Measurements from ENCODE around the gene KYNU.

DNA sequence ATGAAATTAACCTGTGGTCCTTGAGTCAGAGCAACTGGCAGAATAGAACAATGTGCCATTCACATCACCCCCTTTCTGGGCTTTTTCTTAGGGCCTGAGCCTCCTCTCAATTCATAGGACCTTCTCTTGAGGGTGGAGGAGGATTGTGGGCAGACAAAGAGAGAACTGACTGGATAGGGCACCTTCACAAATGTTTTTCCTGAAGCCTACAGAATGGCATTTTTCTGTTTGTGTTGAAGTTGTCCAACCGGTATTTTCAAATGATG is 96.7 kb upstream of the CXCR4 start:
- CAGE, long polyA plus RNA, result no peak
- RRBS, result no CpG with 5 or more reads among the region's 1 CpG

DNA sequence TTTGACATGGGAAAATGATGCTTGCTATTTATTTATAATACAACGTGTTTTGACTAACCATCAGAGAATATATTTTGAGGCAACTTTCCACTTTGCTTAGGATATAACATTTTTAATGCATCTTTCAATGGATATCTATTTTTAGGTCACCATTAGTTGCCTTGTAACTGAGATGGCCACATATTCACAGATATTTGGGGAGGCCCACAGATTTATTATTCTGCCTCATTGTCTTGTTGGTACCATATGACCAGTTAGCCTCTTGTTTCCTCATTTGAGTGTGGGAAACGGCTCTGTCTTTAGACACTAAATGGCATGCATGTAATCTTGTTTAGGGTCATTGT is 260.5 kb upstream of the CXCR4 start:
- CAGE, long polyA plus RNA, result no peak
- RRBS, result no CpG with 5 or more reads among the region's 2 CpGs

DNA sequence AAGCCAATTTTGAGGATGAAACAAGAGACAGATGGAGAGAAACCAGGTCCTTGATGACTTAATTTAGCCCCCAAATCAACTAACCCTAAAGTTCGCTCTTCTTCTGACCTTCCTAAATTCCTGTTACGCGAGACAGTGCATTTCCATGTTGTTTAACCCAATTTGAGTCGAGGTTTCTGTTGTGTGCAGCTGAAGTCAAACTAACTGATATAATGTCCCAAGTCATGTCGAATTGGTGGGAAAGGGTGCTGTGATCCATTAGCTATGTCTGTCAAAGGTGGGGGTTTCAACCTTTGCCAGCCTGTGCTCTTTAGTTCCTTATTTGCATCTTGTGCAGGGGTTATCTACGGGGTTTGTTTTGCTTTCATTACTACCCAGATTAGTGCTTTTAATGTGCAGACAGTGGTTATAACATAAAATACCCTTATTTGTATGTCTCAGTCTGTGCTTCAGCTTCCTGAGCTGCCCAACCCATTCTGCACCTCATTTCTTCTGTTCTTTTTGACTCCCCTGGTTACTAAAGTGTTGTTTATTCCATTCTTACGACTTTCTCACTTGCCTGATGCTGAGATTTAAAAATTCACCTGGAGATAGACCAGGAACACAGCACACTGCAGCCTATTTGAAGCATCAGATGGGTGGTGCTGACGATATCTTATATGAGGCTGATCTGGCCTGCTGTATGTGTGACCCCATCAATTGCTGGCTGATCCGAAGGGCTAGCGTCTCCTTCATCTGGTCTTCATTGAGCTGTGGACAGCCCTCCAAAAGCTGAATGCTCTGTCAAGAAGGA is 271.9 kb upstream of the CXCR4 start:
- CAGE, long polyA plus RNA, result no peak
- RRBS, result no CpG with 5 or more reads among the region's 10 CpGs

DNA sequence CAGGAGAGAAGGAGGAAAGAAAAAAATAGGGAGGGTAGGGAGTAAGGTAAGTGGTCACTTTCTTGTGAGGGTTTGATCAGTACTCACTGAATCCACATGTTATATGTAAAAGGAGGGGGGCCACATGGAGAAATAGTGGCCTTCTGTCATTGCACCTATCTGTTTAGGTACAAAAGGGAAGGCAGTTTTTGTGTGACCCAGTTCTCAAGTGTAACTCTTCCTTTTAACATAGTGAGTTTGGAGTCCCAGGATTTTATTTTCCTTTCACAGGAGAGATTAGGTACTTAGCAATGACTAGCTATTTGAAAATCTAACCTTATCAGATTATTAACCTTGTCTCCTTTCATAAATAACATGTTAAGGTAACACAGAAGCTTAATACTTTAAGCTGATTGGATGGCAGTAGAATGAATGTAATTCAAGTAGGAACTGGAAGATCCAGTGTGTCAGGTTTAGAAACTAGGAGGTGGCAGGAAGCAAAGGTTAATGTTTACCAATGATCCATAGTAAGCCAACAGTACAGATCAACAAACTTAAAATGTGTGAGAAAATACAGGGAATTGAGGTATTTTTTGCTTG is 11.1 kb downstream of the HNMT start:
- CAGE, long polyA plus RNA, result no peak

- CAGE, long polyA plus RNA, result no peak
- RRBS, result no CpG with 5 or more reads among the region's 1 CpG
Measured at GRCh38 chr2:138502800-138503076, 1.2 kb downstream of the SPOPL start.

DNA sequence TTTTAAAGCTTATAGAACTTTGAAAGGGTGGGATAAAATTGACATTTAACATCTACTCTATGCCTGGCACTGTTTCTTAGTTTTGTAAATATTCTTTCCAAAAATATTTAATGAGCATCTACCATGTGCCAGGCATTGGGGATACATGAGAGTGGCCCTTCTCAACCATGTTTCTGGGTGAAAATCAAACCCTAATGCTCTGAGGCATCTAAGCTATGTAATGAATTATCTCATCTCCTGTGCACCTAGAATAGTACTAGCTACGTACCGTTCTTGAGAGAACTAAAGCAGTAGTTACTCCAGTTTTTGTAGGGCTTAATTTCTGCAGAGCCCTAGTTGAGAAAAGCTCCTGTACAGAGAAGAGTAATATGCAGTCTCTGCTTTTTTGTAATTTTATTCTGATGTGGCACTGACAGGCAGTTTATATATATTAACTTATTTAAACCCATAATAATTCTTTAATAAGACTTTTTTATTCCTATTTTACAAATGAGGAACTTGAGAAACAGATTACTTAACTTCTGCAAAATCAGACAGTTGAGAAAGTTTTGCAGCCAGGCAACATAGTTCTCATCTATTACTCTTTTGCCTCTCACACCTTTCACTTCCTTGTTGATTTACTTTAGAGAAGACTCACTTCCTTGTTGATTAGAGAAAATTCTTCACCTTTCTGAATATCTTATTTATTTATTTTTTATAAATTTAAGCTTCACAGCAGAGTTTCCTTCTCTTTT is 3.1 kb downstream of the SPOPL start:
- CAGE, long polyA plus RNA, result no peak
- RRBS, result no CpG with 5 or more reads among the region's 2 CpGs

DNA sequence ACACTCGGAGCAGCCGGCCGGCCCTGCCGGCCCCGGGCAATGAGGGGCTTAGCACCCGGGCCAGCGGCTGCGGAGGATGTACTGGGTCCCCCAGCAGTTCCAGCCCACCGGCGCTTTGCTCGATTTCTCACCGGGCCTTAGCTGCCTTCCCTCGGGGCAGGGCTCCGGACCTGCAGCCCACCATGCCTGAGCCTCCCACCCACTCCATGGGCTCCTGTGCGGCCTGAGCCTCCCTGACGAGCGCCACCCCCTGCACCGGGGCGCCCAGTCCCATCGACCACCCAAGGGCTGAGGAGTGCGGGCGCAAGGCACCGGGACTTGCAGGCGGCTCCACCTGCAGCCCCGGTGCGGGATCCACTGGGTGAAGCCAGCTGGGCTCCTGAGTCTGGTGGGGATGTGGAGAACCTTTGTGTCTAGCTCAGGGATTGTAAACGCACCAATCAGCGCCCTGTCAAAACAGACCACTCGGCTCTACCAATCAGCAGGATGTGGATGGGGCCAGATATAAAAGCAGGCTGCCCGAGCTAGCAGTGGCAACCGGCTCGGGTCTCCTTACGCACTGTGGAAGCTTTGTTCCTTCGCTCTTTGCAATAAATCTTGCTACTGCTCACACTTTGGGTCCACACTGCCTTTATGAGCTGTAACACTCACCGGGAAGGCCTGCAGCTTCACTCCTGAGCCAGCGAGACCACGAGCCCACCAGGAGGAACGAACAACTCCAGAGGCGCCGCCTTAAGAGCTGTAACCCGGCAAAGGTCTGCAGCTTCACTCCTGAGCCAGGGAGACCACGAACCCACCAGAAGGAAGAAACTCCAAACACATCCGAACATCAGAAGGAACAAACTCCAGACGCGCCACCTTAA is 630.5 kb upstream of the NXPH2 start:
- CAGE, long polyA plus RNA, result no peak
- RRBS, result 84% methylated on average over 8 of the region's 45 CpGs

GRCh38 chr2:140221432-140221892 is 1441.3 kb upstream of the NXPH2 start:
- CAGE, long polyA plus RNA, result no peak
- RRBS, result no CpG with 5 or more reads among the region's 7 CpGs

- CAGE, long polyA plus RNA, result no peak
- RRBS, result no CpG with 5 or more reads among the region's 1 CpG
Measured at GRCh38 chr2:140661304-140661716, 1469.5 kb downstream of the LRP1B start.

DNA sequence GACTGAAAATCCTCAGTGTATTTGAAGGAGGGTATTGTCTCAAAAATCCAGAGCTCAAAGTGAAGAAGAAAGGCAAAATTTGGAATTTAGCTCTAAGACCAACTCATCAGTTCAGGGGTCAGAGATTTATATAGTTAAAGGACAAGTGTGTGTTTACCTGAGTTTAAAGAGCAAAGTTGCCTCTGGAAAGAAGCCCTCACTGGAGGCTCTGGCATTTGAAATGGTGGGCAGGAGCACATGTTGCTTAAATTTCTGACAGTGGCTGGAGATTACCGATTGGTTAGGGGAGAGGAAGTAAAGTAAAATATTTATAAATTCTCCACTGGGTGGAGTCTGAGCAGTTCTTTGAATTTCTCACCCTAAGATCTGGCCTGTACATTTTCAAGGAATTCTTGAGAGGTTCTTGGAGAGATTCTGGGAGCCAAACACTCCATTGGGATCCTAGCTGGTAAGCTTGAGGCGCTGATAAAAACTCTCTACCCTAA is at the start of gene KYNU:
Gene KYNU, plus strand, starts transcription at position 376 of the 485 bp plus-strand sequence.
- CAGE, long polyA plus RNA, result no peak
- RRBS, result no CpG with 5 or more reads among the region's 2 CpGs

- CAGE, long polyA plus RNA, result no peak
- RRBS, result no CpG with 5 or more reads among the region's 8 CpGs
Measured at GRCh38 chr2:142935432-142935936, 58.0 kb downstream of the KYNU start.

DNA sequence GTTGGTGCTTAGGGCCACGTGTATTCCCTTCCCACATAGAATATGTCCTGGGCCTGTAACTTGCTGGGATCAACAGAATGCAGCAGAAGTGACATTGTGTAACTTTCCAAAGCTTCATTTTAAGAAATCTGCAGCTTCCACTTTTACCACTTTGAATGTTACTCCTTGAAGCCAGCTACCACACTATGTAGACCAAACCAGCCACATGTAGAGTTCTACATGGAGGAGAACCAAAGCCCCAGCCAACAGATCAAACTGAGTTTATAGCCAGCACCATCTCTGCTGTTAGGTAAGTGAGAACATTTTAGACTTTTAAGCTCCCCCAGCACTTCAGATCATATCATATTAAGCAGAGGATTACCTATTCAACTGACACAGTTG is 58.4 kb upstream of the ARHGAP15 start:
- CAGE, long polyA plus RNA, result no peak
- RRBS, result no CpG with 5 or more reads among the region's 1 CpG

GRCh38 chr2:143442230-143442632 is 313.0 kb downstream of the ARHGAP15 start:
- CAGE, long polyA plus RNA, result no peak
- RRBS, result no CpG with 5 or more reads among the region's 6 CpGs

GRCh38 chr2:143473423-143473793 is 344.2 kb downstream of the ARHGAP15 start:
- CAGE, long polyA plus RNA, result no peak
- RRBS, result no CpG with 5 or more reads among the region's 3 CpGs

- CAGE, long polyA plus RNA, result no peak
- RRBS, result no CpG with 5 or more reads among the region's 4 CpGs
Measured at GRCh38 chr2:143474654-143475033, 345.4 kb downstream of the ARHGAP15 start.

- CAGE, long polyA plus RNA, result no peak
- RRBS, result no CpG with 5 or more reads among the region's 7 CpGs
Measured at GRCh38 chr2:143481231-143481816, 352.1 kb downstream of the ARHGAP15 start.

GRCh38 chr2:143938051-143938474 is 394.2 kb downstream of the GTDC1 start:
- CAGE, long polyA plus RNA, result no peak
- RRBS, result no CpG with 5 or more reads among the region's 7 CpGs

DNA sequence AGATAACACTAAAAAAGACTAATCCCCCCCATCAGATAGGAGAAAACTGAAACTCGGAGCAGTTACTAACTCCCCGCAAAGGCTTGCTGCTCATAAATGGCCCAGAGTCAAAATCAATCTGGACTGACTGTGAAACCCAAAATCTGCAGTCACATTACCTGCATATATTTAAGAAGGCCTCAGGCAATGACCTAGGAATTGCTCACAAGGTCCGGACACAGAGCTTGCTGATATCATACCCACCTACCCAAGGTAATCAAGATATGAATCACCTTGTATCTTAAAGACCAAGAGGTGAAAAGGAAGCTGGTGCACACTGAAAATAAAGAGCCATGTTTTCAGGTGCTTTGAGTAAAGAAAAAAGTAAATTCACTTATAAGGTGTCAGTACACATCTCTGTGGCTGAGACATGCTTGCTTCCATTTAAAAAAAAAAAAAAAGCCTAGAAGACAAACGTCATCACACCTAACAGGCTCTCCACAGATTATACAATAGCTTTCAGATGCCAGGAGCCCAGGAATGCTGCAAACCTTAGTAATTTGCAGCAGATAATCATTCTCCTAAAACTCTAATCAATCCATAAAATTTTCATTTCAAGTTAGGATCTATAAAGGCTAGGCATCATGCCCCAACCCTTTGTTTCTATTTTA is 7.8 kb downstream of the GTDC1 start:
- CAGE, long polyA plus RNA, result no peak
- RRBS, result no CpG with 5 or more reads among the region's 4 CpGs

GRCh38 chr2:144389096-144390209 is 57.1 kb upstream of the GTDC1 start:
- CAGE, long polyA plus RNA, result no peak
- RRBS, result no CpG with 5 or more reads among the region's 46 CpGs

DNA sequence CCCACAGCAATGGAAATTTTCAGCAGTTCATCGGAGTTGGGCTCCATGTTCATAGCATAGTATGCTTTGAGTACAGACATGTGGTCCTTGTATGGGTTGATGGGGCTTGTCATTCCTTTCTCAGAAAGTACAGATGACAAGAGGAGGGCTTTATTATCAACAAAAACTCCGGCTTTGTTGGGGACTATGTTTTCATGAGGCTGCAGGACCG is 66.7 kb upstream of the GTDC1 start:
- CAGE, long polyA plus RNA, result no peak
- RRBS, result no CpG with 5 or more reads among the region's 3 CpGs

All from mammary epithelial cell (primary cell).